ENCODE measurements around the genes NDST4 and USP53.

- PRO-cap: no peak
Measured at GRCh38 chr4:113180008-113180527, 130.6 kb downstream of the ANK2 start.

- PRO-cap: no peak
Measured at GRCh38 chr4:113688387-113689106, 73.0 kb downstream of the CAMK2D start.

DNA sequence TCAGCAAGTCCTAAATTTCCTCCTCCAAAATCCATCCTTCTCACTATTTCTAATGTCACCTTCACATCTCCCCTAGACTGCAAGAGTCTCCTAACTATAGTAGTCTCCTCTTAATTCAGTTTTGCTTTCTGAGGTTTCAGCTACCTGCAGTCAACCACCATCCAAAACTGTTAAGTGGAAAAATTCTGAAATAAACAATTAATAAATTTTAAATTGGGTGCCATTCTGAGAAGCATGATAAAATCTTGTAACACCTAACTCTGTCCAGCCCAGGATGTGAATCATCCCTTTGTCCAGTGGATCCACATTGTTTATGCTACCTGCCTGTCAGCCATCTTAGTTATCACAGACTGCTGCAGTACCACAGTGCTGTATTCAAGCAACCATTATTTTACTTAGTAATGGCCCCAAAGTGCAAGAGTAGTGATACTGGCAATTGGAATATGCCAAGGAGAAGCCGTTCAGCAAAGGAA, 20.8 kb downstream of the CAMK2D start:
- PRO-cap: no peak

DNA sequence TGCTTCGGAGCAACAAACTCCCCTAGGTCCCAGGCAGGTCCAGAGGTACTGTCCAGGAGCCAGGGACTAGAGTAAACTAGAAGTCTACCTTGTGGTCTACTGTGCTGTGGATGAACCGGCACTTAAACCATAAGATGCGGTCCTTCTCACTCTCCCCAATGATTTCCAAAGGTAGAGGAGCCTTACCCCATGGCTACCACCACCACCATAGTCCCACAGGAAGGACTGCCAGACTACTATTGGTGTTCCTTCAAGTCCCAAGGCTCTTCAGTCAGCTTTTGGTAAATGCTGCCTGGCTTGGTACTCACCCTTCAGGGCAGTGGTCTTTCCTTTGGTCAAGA, 220.8 kb upstream of the ARSJ start:
- PRO-cap: no peak

DNA sequence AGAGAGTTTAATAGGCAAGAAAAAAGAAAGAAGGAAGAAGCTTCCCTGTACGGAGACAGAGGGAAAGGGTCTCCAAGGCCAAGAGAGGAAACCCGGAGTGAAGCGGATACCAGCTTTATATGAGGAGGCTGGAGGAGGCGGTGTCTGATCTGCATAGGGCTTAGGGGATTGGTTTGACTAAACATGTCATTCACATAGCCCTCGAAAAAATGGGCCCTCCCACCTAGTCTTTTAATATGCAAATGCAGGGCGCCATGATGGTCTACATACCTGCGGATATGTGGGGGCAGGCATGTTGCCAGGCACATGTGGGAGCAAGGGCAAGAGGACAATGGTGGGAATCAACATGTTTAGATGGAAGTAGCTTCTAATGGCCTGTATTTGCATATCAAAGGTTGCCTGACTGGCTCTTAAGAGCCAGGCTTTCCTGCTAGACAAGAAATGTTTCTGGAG, 103.1 kb upstream of the UGT8 start:
- PRO-cap: no peak

DNA sequence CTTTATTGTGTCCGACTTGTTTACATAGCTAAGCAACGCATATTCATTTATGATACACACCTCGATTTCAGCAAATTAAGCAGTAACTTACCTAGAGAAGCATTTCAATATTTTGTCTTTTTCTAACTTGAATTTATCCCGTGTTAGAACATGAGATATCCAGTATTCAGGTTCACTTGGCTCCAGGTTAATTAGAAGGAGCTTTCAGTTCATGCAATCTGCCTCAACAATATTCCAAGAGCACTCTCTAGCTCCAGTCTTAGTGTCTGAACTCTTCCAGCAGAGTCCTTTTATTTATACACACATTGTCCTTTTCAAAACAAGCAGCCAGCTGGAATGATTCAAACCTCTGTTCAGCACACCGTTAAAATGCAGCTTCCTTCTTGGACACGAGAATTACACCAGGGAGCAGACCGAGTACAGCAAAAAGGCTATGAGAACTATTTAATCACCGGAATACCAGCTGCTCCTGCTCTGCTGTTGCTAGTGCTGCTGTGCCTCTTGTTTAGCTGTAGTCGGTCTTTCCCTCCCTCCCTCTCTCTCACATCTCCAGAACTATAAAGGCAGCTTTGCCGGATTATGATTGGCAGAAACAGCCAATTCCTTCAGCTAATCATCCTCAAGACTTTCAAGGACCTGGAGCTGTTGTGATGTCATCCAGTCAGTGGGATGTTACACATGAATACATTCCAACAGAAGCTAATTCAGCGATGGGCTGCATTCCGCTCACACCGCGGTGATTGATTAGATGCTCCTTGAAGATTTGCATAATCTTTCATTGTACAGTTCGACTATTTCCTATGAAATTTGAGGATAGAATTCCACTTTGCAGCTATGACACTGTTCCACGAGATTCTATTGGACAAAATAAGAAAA, at the start of gene NDST4:
Gene NDST4, minus strand, starts transcription at position 268 of the 876 bp plus-strand sequence.
- PRO-cap: no peak

DNA sequence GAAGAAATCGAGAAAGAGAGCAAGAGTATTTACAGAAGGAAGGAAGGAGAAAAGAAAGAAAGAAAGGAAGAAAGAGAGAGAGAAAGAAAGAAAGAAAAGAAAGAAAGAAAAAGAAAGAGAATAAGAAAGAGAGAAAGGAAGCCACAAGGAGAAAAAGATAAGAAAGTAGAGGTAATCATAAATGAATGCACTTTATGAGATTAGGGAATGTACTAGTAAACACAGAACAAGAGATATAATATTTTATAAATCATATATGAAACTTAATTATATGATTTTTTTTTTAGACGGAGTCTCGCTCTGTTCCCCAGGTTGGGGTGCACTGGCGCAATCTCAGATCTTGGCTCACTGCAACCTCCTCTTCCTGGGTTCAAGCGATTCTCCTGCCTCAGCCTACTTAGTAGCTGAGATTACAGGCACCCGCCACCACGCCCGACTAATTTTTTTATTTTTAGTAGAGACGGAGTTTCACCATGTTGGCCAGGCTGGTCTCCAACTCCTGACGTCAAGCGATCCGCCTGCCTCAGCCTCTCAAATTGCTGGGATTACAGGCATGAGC, 469.6 kb downstream of the TRAM1L1 start:
- PRO-cap: no peak

GRCh38 chr4:118278029-118278285, 74.8 kb downstream of the PRSS12 start:
- PRO-cap: no peak

DNA sequence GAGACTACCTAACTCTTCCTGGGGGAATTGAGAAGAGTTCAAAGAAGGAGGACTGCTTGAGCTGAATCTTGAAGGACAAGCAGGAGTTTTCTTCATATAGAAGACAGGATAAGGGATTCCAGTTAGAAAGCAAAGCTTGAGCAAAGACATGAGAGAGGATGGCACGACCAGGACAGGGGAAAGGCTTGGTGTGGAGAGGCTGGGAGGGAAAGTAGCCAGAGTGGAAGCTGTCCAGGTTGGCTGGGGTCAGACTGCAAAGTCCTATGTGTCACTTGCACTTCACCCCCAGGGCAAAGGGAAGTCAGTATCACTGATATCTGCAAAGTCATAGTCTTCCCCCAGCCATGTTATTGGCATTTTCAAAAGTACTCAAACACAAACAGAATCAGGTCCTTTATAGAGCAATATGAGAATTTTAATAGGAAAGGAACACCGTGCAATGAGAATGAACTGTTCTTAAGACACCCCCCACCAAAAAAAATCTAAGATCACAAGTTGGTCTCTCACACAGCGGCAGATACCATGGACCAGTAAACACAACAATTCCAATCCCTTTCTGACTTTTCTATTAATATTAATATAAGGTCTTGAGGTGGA, 8.9 kb downstream of the SEC24D start:
- PRO-cap: no peak

GRCh38 chr4:118894153-118894698, 5.6 kb downstream of the SYNPO2 start:
- PRO-cap: no peak

DNA sequence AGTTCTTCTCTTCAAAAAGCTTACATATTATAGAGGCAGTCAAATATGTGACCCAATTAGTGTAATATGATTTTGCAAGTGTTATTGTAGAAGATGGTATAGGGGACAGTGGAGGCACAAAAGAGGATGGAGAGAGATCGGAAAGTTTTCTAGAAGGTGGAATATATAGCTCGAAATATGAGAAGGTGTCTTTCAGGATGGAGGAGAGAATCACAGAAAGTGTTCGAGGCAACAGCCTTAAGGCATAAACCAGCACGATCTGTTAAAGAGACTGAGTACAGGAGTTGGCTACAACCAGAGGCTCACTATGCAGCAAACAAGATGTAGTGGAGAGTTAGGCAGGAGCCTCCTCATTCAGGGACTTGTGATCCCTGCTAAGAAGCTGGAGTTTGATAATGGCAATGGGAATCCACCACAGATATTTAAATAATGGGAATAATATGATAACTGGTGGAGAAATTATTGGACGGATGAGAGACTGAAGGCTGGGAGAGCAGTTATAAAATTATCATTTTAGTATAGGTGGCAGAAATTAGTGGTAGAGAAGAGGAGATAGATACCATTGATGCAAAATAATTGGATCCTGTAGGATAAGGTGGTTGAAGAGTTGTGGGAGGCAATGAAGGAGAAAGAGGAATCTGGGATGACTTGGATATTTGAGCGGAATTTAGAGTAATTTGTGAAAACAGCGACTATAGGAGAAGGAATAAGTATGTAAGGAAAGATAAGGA, 31.0 kb downstream of the SYNPO2 start:
- PRO-cap: no peak

GRCh38 chr4:118985120-118985600, 96.5 kb downstream of the SYNPO2 start:
- PRO-cap: no peak

DNA sequence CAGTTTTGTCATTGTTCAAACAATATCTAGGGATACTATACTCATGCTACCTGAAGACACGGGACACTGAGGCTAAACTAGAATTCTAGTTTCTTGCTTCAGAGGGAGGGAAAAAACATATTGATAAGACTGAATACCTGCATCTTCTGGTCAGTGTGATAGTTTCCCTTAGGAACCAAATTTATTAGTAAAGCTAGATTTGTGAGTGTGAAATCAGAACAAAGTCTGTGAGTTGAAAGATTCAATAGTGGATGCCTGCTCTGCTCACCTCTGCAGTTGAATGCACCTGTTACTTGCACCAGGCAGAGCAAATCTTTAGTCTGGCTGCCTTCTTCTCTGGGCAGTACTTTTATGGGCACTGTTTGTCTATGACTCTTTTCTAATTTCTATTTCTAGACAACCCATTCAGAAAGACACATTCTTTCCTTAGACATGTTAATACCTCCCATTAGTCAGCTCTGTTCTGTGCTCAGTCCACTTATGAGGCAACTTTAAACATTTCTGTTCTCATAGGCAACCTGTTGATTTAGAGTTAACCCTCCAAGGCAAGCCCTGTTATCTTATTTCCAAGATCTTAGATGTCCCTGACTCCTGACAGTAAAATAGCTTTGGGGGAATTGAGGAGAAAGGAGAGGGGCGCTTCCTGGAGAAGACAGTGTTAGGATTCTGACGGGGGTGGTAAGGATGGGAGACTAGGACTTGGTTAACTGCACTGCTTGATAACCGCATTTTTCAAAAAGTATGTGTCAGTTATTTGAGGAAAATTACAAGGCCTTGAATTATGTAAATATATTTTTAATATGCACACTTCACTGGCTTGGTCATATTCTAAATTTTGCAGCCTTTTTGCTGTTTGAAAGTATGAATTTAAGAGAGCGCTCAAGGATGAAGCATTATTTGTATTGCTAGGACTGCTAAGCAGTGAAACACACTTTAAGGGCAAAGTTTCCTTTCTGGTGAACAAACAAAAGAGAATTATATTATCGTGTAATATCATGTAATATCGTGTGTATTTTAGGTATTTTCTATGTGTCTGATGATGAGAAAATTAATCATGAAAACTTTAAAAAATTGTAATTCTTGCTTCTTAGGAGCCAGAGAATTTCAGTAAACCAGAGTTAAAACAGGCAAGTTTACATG, 109.1 kb downstream of the SYNPO2 start:
- PRO-cap: no peak

GRCh38 chr4:119067243-119068284, 68.1 kb upstream of the MYOZ2 start:
- PRO-cap: no peak

- PRO-cap: no peak
Measured at GRCh38 chr4:119151047-119151685, 15.5 kb downstream of the MYOZ2 start.

- PRO-cap: bidirectional peak, plus-strand start at chr4:119212713, minus-strand start at chr4:119212356
Measured at GRCh38 chr4:119211739-119212920, at the start of gene USP53. Gene USP53 (plus strand): TSS chr4:119212713.

- PRO-cap: no peak
Measured at GRCh38 chr4:119939285-119939698, 127.4 kb downstream of the MAD2L1 start.

- PRO-cap: no peak
Measured at GRCh38 chr4:121057115-121058103, 14.9 kb downstream of the NDNF start.

DNA sequence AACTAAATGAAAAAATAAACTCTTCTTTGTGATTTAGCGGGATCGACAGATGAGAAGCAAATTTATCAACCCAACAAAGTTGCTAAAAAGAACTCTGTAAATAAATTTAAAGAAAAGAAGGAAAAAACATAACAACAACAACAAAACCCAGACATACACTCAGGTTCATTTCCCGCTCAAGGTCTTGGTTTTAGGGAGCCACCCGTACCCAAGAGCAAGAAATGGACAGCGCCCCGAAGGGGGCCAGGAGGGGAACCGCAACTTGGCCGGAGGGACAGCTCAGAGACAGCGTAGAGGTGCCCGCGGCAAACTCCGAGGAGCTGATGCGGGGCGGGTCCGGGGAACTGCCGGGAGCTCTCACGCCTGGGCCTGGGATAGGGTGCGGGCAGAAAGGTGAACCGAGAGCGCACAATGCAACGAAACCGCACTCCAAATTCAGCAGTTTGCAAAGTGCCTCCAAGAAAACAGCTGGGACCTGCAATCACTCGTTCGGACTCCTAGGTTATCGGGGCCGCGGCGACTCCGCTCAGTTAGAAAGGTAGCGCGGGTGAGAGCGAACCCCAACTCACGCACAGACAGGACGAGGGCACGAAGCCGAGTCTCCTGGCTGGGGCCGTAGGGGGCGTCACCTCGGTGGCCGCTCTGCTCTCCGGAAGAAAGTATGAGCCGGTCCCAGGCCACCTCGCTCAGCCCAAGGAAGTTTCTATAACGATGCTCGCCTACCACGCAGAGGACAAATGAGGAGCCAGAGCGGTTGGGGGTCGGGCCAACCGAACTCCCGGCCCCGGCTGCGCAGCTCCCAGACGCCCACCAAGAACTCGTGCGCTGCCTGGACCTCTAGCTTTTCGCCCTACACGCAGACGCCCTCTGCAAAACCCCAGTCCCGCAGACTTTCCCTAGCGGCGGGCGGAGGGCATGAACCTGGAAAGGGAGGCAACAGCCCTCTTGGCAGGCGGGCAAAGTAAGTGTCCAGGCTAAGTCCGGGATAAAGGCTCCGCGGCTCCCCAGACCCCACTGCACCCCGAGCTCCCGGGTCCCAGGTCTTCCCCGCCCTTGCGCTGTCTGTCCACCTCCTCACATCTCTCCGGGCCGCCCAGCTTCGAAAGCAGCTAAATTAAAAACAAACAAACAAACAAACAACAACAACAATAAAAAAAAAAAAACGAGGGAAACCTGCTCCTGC, 1.3 kb downstream of the NDNF start:
- PRO-cap: no peak

GRCh38 chr4:121156643-121157471, 7.3 kb downstream of the TNIP3 start:
- PRO-cap: no peak

Data from penis (tissue), 1 donor.